AG09319 (cell line): ENCODE measurements around the genes ZNF223 and CEACAM16.

GRCh38 chr19:43751524-43751880, 3.3 kb downstream of the SMG9 start:
- RRBS: no CpG with 5 or more reads among the region's 2 CpGs

- RRBS: no CpG with 5 or more reads among the region's 9 CpGs
These were observed 1.8 kb upstream of the SMG9 start for GRCh38 chr19:43756509-43757098.

DNA sequence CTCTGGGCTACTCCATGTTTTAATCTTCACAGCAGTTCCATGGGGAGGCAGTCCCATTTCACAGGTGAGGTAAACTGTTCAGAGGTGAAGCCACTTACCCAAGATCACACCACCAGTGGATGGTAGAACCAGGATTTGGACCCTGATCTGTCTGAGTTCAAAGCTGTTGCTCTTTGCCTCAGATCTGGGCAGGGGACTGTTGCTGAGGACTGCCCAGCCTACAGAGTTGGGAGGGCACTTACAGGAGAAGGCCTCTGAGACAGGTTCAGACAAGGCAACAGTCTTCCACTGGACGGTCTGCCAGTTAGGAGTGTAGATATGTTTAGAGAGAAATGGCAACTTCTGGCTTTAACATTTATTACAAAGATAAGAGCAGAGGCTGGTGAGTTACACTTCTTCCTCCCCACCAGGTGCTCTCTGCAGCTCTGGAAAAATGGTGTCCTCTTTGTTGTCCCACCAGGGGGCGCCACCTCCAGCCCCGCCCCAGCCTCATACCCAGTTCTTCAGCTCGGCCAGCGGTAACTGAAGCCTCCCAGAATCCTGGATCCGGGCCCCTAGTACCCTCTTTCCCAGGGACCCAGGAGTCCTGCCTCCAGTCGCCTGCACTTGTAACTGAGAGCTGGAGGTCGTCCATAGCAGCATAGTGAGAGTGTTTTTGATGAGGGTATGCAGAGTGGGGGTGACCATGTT, 11.6 kb upstream of the SMG9 start:
- RRBS: no CpG with 5 or more reads among the region's 8 CpGs

- RRBS: no CpG with 5 or more reads among the region's 16 CpGs
These were observed 1.6 kb downstream of the KCNN4 start for GRCh38 chr19:43779093-43779751.

DNA sequence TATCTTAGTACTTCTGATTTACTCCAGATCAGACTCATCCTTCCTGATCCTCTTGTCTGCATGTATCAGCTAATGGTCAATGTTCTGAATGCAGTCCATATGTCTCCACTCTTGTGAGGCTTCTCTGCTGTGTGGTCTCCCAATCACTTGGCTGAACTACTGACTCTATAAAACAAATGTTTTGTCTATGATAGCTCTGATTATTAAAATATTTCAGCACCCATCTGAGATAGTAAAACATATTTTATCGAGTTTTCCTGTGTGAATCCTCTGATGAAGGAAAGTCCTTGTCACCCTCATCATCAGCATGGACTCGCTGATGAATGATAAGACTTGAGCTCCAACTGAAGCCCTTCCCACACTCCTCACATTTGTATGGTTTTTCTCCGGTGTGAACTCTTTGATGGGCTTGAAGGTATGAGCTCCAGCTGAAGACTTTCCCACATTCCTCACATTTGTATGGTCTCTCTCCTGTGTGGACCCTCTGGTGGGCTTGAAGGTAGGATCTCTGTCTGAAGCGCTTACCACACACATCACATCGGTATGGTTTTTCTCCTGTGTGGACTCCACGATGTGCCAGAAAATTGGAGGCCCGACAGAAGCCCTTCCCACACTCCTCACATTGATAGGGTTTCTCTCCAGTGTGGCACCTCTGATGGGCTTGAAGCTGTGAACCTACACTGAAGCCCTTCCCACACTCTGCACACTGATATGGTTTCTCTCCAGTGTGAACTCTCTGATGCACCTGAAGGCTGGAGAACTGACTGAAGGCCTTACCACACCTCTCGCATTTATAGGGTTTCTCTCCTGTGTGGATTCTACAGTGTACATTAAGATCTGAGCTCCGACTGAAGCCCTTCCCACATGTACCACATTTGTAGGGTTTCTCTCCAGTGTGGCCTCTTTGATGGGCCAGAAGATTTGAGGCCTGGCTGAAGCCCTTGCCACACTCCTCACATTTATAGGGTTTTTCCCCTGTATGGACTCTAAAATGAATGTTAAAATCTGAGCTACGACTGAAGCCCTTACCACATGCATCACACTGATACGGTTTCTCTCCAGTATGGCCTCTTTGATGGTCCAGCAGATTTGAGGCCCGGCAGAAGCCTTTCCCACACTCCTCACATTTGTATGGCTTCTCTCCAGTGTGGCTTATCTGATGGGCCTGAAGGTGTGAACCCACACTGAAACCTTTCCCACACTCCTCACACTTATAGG, 21.5 kb downstream of the ZNF45 start:
- RRBS: no CpG with 5 or more reads among the region's 12 CpGs

- RRBS: no CpG with 5 or more reads among the region's 15 CpGs
These were observed 719 bp upstream of the ZNF223 start for GRCh38 chr19:44051060-44051574.

DNA sequence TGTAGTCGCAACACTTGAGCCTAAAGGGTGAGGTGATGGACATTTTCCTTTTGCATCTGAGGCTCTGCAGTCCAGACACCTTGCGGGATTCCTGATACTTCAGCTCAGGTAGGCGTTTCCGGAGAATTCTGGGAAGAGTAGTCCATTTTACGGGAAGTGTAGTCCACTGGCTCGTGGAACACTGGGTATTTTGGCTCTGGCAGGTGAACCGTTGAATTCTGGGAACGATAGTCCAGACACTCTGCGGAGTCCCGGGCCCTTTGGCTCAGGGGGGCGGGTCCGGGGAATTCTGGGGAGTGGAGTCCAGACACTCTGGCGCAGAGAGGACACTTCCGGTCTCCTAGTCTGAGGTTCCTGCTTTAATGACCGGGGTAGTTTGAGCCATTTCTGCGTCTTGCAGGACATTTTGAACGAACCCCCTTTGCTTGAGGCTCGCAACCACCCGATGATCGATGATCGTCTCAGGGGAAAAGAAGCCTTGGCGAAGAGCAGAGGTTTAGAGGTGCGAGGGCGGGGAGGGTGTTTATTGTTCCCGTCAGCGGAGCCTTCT, at the start of gene ZNF223:
TSS of gene ZNF223 (plus strand) at position 343 of the 550 bp plus-strand sequence.
- RRBS: 14% methylated on average over 1 of the region's 26 CpGs

DNA sequence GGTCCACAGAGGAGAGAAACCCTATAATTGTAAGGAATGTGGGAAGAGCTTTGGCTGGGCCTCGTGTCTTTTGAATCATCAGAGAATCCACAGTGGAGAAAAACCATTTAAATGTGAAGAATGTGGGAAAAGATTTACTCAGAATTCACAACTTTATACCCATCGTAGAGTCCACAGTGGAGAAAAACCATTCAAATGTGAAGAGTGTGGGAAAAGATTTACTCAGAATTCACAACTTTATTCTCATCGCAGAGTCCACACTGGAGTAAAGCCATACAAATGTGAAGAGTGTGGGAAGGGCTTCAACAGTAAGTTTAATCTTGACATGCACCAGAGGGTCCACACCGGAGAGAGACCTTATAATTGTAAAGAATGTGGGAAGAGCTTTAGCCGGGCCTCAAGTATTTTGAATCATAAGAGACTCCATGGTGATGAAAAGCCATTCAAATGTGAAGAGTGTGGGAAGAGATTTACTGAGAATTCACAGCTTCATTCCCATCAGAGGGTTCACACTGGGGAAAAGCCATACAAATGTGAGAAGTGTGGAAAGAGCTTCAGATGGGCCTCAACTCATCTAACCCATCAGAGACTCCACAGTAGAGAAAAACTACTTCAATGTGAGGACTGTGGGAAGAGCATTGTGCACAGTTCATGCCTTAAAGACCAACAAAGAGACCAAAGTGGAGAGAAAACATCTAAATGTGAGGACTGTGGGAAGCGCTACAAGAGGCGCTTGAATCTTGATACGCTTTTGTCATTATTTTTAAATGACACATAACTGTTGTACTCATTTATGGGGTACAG, 9.2 kb upstream of the ZNF234 start:
- RRBS: no CpG with 5 or more reads among the region's 8 CpGs

GRCh38 chr19:44176837-44177357, 12.0 kb downstream of the ZNF226 start:
- RRBS: no CpG with 5 or more reads among the region's 6 CpGs

GRCh38 chr19:44304050-44304613, 693 bp downstream of the ZNF235 start:
- RRBS: no CpG with 5 or more reads among the region's 11 CpGs

DNA sequence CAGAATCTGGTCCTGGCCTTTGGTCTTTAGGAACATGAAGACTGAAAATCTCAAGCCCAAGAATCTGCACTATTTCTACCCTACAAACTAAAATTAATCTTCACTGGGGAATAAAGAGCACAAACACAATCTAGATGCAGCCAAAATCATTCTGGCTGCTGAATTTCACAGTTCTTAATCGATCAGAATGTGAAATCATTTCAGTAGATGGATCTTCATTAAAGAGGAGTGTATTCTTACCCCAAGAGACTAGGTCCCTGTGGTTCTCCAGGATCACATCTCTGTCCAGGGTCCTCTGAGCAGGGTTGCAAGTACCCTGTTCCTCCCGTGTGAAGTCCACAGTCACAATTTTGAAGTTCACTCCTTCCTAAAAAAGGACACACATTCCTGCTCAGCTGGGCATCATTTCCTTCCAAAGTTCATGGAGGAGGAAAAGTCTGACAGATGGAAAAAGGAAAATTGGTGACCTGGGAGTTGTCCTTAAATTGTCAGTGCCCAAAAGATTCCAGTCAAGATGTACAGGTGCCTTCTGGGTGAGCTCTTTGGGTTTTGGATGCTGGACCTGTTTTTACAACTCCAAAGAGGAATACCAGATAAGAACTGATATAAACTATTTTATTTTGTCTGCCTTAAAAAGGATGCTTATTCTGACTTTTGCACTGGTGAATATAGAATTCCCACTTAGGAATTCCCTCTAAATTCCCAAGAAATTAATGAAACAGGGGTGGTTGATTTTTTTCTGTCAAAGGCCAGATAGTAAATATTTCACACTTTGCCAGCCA, 21.1 kb downstream of the ZNF180 start:
- RRBS: no CpG with 5 or more reads among the region's 2 CpGs

DNA sequence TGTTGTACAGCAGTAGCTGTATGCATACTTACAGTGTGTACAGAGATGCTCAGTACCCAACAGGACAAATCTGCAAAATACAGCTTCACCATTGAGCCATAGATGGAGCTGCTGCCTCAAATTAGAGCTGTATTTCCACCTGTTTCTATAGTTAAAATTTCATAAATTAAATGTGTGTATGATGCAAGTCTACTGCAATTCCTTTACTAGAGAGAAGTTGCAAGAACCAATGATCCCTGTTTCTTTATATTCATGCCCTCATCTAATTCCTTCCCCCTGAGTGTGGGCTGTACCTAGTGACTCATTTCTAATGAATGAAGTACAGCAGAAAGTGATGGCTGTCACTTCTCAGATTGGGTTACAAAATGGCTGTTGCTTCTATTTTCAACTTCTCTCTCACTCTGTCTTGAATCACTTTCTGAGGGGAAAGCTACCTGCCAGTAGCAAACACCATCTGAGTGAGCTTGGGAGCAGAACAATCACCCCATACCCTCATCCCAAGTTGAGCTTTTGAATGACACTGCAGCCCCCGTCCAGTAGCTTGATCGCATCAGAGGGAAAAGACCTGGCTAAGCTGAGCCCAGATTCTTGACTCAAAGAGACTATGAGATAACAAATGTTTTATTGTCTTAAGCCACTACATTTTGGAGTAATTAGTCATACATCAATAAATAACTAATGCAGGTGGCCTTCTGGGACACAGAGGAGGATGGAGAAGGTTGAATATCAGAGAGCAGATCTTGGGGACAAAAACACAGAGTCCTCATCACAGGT, 24.8 kb upstream of the IGSF23 start:
- RRBS: no CpG with 5 or more reads among the region's 2 CpGs

DNA sequence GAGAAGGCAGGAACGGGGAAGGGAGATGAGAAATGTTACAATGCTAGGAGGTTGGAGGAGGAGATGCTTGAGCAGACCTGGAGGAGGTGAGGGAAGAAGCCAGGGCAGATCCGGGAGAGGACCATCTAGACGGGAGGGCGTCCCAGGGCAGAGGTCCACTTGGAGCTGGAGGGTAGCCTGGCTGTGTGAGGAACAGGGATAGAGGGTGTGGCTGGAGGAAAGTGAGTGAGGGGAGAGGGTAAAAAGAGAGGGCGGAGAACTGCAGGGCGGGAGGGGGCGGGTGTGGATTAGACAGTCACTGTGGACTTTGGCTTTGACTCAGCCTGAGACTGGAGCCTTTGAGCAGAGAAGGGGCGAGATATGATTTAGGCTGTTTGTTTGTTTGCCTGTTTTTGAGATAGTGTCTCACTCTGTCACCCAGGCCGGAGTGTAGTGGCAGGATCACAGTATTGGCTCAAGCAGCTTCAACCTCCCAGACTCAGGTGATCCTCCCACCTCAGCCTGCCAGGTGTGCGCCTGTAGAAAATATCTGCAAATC, 16.6 kb upstream of the IGSF23 start:
- RRBS: no CpG with 5 or more reads among the region's 10 CpGs

- RRBS: no CpG with 5 or more reads among the region's 6 CpGs
These were observed 9.7 kb downstream of the IGSF23 start for GRCh38 chr19:44623001-44623436.

DNA sequence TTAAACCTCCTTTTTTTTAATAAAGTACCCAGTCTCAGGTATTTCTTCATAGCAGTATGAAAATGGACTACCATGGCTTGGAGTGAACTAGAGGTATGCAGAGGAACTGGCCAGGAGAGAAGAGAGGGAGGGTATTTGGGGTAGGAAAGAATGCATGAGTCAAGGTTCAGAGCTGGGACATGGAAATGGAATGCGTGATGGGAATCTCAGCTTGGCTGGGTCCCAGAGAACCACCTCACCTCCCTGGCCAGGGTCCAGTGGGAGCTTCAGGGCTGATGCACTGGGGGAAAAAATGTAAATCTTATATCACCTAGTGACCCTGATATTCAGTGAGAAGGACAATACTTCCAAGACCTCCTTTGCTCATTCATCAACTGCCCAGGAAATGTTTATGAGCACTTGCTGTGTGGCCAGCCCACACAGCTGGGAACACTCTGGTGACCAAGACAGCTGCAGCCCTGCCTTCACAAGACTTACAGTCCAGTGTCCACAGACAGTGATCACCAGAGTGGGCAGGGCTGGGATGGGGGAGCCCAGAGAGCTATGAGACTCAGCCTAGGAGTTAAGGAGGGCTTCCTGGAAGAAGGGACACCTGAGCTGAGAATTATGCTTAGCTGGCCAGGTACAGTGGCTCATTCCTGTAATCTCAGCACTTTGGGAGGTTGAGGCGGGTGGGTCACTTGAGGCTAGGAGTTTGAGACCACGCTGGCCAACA, 12.8 kb downstream of the IGSF23 start:
- RRBS: no CpG with 5 or more reads among the region's 3 CpGs

DNA sequence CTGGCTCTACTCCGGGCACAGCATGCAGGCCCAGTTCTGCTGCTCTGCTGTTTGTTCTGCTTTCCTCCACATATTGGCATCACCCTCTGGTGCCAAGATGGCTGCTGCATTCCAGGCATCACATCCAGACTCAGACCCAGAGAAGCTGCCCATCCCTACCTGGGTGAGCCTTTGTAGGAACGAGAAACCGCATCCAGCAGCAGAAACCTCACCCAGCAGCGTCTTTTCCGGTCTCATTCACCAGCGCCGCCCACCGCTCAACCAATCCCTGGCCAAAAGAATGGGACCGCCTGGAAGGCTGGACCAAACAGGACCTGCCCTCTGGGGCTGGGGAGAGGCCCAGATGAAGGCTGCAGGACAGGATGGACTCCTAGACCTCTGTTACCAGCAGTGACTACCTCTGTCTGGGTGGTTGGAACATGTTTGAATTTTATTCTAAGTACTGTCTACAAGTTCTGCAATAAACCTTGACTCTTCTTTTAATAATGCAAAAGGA, 5.6 kb upstream of the CEACAM19 start:
- RRBS: no CpG with 5 or more reads among the region's 9 CpGs

- RRBS: no CpG with 5 or more reads among the region's 7 CpGs
These were observed at the start of gene CEACAM16 for GRCh38 chr19:44699098-44699297. Gene CEACAM16 (plus strand): TSS chr19:44699151.

DNA sequence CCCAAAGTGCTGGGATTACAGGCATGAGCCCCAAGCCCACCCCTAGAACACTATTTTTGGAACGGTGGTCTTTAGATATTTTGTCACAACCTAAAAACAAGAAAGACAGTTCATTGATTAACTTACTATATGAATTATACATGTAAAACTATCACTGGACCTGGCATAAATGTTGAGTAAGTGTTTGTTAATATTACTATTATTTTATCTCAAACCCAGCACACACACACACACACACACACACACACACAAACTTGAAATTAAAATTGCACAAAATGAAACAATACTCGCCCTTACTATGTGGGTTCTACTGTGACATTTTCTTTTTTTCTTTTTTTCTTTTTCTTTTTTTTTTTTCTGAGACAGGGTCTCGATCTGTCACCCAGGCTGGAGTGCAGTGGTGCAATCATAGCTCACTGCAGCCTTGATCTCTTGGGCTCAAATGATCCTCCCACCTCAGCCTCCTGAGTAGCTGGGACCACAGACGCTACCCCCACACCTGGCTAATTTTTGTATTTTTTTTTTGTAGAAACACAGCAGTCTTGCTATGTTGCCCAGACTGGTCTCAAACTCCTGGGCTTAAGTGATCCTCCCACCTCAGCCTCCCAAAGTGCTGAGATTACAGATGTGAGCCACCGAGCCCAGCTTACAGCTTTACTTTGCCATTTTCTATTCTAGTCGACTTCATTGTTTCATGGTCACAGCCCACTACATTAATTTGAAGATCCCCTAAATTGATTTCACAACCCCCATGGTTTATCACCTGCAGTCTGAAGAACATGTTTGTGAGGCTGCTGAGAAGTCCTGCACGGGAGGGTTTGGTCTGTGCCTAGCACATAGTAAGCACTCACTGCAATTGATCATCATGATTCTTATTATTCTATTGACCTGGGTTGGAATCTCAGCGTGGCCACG, 3.6 kb downstream of the BCL3 start:
- RRBS: no CpG with 5 or more reads among the region's 9 CpGs

- RRBS: no CpG with 5 or more reads among the region's 2 CpGs
These were observed 3.1 kb upstream of the CBLC start for GRCh38 chr19:44774619-44774965.

DNA sequence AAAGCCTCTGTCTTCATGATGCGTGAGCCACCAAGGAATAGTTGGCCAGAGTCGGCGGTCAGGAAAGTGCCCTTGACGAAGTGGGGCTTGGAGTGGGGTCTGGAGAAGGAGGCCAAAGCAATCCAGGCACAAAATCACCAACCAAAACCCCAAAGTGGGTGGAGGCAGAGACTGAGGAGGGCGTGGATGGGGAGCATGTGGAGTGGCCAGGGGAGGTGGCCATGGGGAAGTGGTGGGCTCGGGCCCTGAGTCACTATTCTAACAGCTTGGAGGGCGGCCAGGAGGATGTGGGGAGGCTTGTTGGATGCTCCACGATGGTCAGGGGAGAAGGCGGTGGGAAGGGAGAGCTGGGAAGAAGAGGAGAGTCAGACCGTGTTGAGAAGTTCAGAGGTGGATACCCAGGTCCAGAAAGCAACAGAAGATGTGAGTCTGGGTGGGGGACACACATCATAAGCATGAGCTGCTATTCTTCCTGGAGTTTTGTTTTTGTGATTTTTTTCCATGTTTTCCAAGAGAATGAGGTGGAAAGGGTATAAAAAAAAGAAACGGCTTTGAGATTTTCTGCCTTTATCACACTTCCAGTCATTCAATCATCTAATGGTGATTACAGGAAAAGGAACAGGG, 20.9 kb upstream of the TOMM40 start:
- RRBS: no CpG with 5 or more reads among the region's 11 CpGs